Colic lymph node (tissue), 1 donor: Measurements from ENCODE around the gene RUFY4.

GRCh38 chr2:217935452-217935921, 67.3 kb downstream of the TNS1 start:
- PRO-cap: no peak

DNA sequence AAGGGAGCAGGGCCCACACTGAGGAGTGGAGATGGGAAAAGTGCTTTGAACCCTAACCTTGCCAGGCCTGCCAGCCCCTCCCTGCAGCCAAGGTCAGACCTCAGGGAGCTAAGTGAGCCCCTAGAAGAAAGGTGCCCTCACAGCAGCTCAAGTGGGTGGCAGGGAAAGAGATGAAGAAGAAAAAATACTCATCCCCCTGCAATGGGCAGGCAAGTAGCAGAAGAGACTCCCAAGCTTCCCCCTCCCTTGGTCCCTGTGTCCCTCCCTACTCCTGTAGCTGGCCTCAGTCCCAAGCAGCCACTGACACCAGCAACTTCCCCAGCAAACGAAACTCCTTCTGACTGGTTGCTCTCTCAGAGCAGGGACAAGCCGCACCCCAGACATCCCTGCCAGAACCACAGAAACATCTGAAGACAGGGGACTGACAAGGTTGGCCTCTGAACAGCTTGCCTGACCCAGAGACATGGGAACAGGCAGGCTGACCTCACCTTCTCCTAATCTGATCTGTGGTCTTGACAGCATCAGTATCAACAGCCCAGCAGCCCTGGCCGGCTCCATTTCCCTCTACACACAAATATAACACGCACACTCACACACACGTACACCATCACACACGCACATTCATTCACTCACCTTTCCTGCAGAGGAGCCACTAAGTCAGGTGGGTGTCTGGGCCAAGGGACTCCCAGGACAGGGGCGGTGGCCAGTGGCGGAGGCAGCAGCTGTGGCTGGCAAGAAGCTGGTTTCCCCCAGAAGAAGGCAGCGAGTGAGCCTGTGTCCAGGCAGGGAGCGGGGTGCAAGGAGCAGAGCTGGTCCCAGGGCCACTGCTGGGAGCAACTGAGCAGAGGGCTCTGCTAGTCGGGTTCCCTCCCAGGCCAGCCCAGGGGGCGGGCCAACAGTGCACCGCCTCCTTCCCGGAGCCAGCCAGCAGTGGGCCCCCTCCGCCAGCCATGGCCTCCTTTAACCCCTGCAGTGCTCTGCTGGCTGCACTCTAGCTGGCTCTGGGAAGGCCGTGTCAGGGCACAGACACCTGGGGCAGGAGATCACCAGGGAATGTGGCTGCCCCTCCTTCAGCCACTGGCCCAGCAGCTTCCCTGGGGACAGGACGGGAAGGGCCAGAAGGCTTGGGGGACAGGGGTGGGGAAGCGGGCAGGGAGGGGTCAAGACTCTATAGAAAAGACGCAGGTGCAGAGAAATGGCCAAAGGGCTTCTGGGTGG, 59.2 kb downstream of the TNS1 start:
- PRO-cap: bidirectional peak, plus-strand start at position 956 of the sequence, minus-strand start at position 826 of the sequence

- PRO-cap: no peak
Observed at GRCh38 chr2:217944450-217944908, 58.3 kb downstream of the TNS1 start.

DNA sequence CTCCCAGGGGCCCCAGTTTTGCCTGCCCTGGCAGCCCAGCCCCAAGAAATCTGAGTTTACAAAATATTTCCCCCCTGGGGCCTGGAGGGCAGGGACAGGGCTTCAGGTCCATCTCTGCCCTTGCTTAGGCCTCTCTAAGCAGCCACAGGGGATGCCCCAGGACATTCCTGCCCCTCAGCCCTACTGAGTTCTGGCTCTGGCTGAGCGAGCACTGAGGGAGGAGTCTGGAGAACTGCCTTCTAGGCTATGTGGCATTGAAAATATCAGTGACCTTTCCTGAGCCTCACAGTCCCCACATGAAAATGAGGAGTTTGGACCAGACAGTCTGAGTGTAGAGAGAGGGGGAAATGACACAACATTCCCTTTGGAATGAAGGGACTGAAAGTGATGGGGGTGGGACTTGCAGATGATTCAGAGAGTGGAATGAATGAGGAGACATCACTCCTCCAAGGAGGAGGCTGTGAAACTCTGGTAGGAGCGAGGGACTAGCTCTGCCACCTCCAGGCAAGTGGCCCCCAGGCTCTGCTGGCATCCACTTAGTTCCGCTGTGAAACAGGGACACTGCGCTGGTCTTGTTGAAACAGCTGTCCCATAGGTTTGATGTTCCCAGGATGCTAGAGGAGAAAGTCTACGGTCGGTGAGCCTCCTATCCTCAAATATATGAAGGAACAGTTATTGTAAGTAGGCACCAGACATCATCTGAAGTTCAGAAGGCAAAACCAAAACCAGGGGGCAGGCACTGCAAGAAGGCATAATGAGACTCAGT, 7.9 kb downstream of the TNS1 start:
- PRO-cap: no peak

- PRO-cap: no peak
Observed at GRCh38 chr2:218003623-218004538, 1.1 kb upstream of the TNS1 start.

GRCh38 chr2:218068700-218069566, at the start of gene RUFY4:
Gene RUFY4, plus strand, starts transcription at chr2:218069253.
- PRO-cap: no peak

DNA sequence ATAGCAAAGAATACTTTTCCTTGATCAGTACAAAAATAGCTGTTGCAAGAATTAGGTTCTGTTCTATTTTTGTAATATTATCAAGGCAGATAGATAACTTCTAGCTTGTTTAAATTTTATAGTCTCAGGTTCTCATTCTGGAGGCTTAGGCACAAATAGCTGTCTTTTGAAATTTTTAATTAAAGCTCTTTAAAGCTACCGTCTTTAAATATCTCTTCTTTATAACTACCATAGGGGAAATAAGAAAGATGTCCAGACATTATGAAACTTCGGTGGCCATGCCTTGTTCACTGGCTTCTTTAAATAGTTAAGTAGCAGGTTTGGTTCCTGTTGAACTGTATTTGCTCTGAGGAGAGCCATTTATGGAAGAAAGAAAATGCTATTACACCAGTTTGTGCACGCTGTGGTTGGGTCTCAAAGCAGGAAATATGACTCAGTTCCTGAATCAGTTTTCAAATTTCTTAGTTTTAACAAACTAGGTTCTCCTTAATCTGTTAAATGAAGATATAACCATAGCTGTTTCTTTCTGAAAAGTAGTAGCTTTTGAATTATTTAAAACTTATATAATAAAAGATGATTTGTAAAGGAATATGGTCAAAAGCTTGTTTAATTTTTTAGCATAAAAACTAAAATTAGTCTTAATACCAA, 12.2 kb downstream of the ARPC2 start:
- PRO-cap: no peak

DNA sequence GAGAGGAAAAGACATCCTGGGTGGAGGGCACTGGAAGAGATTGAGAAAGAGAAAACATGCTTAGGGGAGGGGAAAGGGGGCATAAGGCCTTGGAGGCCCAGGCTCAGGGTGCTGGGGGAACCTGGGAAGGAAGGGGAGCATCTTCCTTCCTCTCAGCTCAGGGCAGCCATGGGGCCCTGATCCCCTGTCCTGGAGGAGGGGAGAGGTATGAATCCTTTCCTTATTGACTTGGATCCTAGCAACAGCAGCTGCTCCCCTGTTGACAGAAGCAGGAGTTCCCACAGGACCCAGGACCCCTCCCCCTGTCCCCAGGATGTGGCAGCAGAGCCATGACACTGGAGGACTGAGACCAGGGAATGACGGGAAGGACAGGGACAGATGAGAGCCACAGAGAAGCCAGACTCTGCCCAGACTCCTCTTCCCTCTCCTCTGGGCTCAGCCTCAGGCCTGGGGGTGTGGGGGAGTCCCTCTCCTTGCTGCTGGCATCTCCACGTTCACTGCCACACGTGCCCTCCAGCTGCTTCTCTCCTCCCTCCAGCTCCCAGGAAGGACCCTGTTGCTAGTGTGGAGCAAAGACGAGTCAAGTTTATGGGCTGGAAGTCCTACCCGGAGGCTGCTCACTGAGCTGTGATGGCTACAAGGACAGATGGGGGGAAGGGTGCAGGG, 839 bp downstream of the GPBAR1 start:
- PRO-cap: no peak

DNA sequence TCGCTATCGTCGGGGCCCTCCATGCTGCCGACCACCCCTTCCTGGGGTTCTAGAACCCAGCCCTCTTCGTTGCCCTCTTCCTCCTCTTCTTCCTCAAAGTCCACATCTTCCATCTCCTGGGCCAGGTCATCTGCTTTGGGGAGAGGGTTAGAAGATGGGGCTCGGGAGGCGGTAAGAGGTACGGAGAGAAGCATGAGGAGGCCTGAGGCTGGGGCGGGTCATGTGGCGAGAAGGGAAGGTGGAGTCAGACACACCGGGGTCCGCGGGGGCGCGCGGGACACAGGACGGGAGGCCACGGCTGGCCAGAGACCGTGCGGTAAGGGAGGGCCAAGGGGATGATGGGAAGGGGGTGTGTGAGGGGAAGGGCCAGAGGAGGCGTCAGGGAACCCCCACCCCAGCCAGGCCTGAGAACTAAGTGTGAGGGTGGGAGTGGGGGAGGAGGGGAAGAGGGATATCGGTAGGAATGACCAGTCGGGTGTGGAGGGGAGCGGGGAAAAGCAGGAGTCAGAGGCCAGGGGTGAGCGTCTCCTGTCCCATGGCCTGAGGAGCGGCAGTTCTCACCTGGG, 449 bp downstream of the AAMP start:
- PRO-cap: no peak

- PRO-cap: no peak
Observed at GRCh38 chr2:218307663-218308201, 15.4 kb upstream of the TMBIM1 start.

DNA sequence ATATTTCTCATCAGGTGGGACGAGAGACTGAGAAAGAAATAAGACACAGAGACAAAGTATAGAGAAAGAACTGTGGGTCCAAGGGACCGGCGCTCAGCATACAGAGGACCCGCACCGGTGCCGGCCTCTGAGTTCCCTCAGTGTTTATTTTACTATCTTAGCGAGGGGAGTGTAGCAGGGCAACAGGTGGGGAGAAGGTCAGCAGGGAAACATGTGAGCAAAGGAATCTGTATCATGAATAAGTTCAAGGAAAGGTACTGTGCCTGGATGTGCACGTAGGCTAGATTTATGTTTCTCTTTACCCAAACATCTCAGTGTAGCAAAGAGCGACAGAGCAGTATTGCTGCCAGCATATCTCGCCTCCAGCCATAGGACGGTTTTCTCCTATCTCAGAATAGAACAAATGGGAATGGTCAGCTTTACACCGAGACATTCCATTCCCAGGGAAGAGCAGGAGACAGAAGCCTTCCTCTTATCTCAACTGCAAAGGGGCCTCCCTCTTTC, 19.0 kb upstream of the TMBIM1 start:
- PRO-cap: no peak

GRCh38 chr2:218323668-218324595, 31.6 kb upstream of the TMBIM1 start:
- PRO-cap: no peak

DNA sequence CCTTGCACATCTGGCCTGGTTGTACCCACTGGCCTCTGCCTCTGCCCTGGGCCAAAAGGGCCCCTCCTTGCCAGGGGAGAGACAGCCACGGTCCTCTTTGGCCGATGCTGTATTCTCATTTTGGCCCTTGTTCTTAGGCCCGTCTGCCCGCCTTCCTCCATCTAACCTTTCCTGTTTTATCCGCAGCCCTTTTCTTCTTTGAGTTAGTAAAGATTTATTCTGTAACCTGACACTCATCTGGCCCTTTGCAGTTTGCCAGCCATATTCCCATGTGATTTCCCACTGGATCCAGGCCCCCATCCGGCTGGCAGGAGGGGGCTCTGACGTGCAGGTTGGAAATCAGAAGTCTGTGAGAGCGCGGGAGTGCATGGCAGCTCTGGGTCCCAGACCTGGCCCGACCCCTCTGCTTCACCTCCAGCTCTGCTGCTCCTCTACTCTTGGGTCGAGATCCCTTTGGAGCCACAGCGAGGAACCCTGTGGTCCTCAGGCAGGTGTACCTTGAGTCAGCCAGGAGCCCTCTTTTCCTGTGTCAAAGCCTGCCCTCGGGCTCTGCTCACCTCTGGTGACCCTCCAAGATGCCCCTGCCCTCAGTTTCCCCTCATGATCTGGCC, 10.8 kb upstream of the CATIP start:
- PRO-cap: no peak

- PRO-cap: no peak
Observed at GRCh38 chr2:218377972-218378585, 4.0 kb upstream of the SLC11A1 start.

GRCh38 chr2:218400828-218401661, 1.4 kb downstream of the CTDSP1 start:
- PRO-cap: no peak

DNA sequence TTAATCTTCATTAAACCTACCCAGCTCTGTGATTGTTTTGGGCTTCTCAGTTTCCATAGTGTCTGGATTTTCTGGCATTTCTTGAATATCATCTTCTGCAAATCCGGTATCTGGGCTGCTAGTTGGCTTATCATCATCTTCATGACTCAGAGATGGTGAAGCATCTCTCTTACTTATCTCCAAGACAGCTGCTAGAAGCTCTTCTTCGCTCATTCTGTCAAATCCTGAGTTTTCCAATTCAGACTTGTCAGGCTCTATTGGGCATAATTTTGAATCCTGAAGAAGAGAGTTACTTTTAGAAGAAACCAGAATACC, 55.6 kb downstream of the VIL1 start:
- PRO-cap: no peak

DNA sequence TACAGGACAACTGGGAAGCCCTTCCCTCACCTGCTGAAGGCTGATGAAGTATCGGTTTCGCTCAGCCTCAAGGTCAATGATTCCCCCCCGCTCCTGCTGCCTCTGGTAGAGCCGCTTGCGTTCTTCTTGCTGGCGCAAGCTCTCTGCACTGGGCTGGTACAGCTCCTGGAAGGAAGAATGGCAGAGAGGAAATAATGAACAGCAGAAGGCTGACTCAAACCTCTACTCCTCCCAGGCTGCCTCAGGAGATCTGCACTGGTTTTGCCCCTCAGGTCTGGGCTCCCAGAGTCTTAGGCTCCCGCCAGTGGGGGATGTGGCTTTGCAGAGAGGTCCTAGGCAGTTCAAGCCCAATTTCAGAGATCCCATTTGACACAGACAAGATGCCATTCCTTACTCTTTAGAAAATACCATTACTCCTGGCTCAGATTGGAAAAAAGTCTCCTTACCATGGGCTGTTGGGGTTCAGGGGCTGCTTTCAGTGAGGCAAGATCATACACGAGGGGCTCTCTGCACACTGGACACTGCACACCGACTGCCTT, 5.3 kb downstream of the BCS1L start:
- PRO-cap: no peak

GRCh38 chr2:218860144-218860629, 582 bp downstream of the WNT6 start:
- PRO-cap: no peak

GRCh38 chr2:218883248-218883808, 2.7 kb downstream of the WNT10A start:
- PRO-cap: unidirectional peak, plus-strand start at chr2:218883595

DNA sequence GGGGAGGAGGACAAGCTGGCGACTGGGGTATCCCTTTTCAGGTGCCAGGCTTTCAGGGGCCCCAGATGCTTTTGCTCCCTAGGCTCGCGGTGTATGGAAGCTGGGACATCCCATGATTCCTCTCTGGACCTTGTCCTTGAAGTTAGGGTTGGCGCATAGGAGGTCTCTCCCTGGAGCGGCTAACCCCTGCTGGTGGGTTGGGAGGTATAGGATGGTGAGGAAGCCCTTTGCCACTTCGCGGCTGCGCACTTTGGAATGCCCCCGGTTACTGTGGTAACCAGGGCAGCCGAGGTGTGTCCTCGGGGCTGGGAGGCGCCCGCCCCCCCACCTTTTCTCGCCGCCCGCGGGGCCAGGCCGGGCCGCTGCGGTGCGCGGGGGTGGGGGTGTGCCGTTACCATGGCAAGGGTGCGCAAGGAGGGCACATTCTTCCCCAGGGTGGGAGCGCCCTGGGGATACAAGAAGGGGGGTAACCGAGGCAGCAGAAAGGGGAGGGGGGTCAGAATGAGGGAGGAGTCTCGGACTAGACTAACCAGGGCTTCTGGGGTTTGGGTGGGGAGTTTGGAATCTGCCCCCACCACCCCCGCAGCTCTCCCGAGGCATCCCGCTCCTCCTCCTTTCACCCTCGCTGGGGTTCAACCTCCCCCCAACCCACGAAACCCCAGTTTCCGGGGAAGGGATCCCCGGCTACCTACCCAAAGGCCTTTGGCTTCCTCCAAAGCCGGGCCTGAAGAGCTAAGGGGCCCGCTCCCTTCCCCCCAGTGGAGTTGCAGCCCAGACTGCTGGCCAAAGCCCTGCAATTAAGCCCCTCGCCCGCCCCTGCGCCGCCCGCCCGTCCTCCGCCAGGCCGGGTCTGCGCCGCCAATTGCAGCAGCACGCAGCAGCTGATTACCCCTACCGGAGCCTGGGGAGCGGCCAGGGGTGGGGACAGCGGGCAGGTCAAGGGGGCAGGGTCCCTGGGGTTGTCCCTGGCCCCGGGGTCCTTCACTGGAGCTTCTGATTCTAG, 16.5 kb downstream of the WNT10A start:
- PRO-cap: no peak